Neural crest cell (in vitro differentiated cells): Measurements from ENCODE around the genes GAS2L3 and DRAM1.

DNA sequence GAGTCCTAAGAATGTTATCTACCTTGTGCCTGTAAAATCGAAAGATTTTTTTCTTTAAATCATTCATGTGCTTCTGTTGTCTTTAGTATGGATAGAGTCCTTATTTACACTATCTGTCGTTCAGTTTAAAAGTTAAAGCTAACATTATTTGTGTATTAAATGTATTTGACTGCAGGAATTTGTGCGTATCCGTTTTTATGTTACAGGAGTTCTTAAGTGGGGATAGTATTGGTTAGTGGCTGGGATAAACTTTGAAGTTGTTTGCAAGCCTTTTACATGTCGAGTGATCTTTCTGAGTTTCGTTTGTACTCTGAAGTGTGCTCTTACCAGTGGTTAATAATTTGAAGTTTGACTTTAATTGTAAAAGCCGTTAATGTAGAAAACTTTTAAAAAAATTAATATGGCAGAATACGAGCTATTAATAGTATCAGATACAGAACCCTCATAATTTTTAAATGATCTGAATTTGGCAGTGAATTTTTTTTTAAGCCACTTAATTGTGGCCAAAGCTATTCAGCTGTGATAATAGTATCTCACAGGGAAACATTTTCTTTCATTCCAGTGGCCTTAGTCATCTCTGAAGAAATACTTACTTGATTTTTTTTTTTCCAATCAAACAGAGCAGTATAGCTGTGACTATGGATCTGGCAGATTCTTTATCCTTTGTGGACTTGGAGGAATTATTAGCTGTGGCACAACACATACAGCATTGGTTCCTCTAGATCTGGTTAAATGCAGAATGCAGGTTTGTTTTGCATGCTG is 1.5 kb downstream of the SLC25A3 start:
- PRO-cap, result no peak

GRCh38 chr12:100304213-100304923 is 37.4 kb downstream of the SCYL2 start:
- PRO-cap, result no peak

DNA sequence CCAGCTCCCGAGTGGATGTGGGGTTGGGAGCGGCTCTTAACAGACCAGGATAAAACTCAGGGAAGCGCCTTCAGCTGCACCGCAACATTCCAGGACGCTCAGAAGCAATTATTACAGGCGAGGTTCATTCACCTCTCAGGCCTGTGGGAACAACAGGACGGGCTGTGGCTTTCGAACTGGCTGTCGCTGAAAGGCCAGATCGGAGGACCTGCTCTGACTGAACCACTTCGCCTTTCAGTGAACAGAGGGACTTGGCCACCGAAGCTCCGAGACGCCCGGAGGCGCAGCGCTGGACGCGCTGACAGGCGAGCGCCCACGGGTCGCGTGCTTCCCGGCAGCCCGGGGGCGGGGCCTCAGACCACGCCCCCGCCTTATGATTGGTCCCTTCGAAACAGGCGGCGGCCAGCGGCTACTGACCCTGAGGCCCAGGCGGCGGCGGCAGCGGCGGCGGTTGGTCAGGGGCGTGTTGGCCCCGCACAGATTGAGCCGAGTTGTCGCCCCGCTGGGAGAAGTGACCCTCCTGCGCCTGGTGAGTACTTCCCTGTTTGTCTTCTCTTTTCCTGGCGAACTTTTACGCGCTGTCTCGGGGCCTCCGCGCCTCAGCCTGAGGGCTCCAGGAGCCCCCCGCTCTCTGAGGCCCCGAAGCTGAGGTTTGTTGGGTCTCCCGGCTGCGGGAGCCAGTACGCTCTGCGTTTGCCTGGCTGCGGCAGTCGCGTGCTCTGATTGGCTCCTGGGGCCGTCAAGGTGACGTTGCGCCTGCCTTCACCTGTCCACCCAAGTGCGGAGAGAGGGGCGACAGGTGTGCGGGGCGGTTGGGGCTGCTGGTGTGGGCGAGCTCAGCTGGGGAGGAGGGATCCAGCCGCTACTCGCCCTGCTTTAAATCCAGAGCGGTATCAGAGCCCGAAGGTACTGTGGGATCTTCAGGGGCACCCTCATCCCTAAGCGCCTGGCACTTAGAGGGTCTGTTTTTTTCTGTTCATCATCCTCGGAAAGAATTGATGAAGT is at the start of gene GAS2L3:
GAS2L3 (plus strand) TSS at position 428 of the 1,005 bp plus-strand sequence.
- PRO-cap, result bidirectional peak, plus-strand start at position 428 of the sequence, minus-strand start at position 303 of the sequence; bidirectional peak, plus-strand start at position 566 of the sequence, minus-strand start at position 625 of the sequence

DNA sequence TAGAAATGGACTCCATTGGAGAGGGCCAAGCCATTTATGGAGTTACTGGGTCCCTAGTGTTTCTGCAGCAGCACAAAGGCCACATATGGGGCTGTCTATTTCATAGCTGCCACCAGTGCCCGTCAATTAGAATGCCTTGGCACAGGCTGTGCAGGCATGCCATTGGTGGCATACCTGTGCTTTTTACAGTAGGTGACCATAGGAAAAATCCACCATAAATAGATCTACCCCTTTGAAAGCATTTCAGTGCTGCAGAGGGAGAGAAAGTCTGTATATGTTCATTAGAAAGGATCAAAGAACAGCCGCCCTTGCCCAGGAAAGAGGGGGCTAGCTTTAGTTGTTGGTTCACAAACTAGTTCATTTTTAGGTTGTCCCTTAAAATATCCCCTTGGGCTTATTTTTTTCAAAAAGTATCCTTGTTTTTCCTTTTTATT is 13.2 kb downstream of the MYBPC1 start:
- PRO-cap, result no peak

GRCh38 chr12:101671317-101671877 is 26.0 kb upstream of the CHPT1 start:
- PRO-cap, result no peak

DNA sequence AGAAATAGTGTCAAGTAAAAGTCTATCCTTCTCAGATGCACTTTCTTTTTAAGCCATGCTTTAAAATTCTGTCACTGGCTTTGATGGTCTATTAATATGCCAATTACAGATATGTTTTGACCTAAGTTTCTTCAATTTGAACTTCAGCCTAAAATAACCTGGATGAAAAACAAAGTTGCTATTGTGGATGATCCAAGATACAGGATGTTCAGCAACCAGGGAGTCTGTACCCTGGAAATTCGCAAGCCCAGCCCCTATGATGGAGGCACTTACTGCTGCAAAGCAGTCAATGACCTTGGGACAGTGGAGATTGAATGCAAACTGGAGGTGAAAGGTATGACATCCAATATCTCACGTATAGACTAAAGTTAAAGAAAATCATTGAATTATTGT is 17.2 kb upstream of the CHPT1 start:
- PRO-cap, result no peak

GRCh38 chr12:101706670-101707460 is 9.4 kb downstream of the CHPT1 start:
- PRO-cap, result no peak

DNA sequence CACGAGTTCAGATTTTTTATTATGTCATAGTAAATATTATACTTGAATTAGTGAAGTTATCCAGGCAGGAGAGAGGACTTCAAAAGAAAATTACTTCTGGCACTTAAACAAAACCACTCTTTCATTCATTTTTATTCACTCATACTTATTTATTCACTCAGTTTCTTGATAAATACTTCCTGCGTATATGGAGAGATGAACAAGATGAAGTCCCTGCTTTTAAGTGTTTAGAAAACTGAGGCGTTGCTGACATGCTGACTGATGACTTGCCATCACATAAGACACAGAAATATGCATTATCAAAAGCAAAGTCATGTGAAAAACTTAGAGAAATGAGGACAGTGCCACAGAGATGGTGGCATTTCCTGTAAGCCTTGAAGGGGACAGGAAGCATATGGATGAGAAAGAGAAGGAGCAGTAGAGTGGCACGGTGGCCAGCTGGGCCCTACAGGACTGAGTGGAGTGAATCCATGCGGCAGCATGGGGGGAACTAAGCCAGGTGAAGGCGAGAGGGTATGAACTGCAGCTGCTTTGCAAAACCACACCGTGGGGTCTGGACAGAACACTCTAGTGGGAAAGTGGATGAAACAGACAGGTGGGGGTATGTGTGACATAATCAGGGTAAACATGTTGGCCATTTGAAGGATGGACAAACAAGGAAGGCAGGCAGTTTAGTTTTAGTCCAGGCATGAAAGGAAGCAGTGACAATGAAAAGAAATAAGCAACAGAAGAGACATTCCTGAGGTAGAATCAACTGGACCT is 10.3 kb upstream of the SYCP3 start:
- PRO-cap, result no peak

GRCh38 chr12:101877081-101877829 is at the start of gene DRAM1:
TSS of gene DRAM1 (plus strand) at chr12:101877580.
- PRO-cap, result bidirectional peak, plus-strand start at chr12:101877315, minus-strand start at chr12:101877202; bidirectional peak, plus-strand start at chr12:101877580, minus-strand start at chr12:101877426

DNA sequence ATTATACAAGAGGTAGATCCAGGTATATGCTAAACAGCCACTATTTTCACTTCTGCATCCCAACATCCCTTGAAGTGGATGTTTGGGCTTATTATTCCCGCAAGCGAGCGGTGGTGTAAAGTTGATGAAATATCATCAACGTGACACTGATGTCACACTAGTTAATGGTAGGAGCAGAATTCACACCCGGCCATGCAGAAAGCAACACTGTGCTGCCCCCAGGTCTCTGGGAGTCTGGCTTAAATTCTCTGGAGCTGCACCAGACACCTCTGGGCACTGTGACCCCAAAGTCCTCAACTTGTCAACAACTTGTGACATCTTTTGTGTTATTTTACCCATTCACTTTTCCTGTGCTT is 858 bp downstream of the DRAM1 start:
- PRO-cap, result no peak

- PRO-cap, result no peak
These were observed 31.0 kb downstream of the DRAM1 start for GRCh38 chr12:101908311-101908936.

- PRO-cap, result no peak
These were observed 47.2 kb downstream of the DRAM1 start for GRCh38 chr12:101924452-101925022.

DNA sequence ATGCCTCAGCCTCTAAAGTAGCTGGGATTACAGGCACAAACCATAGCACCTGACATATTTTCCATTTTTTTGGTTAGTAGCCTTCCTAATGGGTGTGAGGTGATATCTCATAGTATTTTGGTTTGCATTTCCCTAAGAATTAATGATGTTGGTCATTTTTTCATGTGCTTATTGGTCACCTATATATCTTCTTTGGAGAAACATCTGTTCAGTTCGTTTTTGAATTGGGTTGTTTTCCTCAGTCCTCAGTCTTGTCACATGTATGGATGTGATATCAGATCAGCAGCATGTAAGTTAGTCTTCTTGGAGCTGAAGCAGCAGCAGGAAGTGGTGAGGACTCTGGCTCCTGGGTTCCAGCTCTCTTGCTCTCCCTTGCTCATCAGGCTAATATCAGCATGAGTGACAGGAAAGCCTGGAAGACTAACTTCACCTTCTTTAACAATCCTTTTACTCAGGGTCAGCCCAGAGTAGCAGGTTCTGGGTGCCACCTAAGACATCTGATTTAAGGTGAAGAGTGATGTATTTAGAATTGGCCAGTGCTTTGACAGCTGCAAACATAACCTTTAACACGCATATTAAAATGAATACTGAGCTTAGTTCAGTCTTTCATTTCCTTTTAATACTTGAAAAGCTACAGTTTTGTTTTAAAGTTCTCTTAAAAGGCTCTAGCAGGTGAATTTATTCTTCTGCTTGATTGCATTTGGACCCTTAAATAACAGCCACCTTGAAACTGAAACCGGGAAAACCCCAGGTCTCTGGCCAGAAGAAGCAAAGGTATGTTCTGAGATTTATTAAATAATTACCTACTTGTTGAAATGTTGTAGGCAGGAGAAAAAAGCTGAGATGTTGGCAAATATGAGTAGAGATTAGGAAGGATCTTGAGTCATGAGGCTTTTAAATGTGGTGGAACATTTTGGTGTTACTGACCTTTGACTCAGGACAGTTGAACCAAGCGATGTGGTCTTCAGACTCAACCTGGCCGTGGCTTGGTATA is 54.3 kb downstream of the DRAM1 start:
- PRO-cap, result no peak

DNA sequence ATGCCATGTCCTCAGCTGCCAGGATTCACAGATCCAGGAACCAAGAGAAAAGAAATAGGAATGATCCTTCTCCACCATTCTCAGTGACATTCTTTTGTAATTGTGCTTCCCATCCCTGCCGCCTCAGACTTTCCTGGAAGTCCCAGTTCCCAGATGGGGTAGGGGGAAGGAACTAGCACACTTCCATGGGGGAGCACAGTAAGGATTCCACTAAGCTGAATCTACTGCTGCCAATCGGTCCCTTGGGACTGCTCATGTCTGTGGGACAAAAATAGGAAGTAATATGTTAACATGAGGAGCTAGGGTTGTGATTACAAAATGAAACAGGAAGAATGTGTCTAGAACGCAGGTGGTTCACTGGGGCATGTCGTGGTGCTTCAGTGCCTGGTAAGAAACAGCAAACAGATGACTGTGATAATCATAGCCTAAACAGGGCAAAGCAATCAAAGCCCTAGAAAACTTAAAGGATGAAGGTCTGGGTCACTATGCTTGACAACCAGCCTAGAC is 51.6 kb downstream of the WASHC3 start:
- PRO-cap, result no peak

GRCh38 chr12:102063064-102063589 is 1.3 kb upstream of the WASHC3 start:
- PRO-cap, result no peak

DNA sequence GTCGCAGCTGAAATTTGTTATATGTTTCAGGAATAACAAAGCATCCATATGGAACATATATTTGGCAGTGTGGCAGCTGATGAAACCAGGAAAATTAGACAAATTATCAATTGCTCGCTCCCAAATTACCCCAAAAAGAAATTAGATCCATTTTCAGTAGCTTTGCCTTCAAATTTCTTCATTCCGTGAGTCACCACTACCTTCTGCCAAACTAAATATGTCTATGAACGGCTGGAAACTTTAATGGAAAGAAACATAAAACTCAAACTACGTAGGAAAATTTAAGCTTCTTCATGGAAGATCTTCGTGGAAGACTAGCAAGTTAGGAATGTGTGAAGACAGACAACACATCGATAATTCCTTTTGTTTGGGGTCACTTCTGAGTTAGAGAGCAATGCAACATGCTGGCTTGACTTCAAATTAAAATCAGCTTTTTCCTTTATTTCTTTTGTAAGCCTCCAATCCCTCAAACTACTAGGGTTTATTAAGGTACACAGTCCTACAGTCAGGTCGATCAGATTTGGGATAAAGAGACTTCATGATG is 17.2 kb downstream of the IGF1 start:
- PRO-cap, result no peak

DNA sequence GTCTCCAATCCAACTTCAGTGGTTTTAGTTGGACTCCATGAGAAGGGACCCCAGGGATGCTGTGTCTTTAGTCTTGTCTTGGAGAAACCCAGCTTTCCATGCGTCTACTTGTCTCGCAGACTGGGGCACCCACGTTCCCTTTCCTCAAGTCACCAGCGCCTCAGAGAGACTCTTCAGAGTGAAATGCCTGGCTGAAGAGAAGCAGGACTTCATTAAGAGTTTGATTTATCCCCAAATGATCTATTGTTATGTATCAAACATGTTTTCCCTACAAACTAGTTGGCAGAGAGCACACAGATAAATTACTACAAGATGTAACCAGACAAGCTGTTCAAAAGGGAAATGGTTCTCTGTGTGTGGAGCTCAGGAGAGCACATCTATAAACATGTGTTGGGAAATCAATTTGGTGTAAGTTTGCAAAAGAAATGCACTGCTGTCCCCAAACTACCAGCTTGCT is 159.3 kb downstream of the PAH start:
- PRO-cap, result no peak

DNA sequence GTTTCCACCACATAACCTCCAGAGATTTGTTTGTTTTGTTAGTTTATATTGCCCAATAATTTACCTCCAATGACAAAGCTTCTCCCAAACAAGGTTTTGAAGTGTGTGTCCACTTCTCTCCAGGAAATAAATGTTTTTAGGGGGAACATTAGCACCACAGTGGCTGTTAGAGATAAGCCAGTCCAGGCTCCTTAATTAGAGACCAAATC is 215.3 kb downstream of the ASCL1 start:
- PRO-cap, result no peak

DNA sequence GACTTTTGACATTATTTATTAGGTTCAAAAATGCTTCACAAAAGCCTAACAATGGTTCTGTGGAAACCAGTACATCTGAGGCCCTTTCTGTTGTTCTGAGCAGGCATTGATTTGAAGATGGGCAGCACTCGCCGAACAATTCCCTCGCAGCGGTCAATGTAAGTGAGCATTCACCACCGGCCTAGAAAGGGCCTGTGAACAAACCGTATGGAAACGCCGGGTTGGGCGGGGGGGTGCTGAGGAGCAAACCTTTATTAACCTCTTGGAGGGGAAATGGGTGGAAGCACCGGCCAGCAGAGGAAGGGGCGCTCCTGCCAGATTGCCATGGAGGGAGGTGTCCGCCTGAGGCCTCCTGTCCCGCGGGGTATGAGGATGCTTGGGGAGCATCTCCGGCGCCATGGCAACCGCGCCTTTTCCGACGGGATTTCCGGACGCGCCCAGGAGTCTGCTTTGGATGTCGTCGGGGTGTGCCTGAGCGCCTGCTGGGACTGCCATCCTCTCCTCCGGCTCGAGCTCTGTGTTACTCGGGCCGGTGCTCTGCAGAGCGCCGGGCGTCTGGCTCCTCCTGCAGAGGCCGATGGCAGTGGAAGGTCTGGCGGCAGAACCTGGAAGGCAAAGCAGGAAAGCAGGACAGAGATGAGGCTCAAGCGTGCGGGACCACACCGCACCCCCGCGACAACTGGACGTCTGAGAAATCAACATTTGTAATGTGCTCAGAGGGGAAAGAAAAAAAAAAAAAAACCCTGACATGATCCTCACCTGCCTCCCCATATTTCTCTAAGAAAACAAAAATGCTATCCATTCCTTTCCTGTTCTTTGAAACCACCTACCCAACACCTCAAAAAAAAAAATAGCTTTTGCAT is 193.6 kb downstream of the C12orf42 start:
- PRO-cap, result bidirectional peak, plus-strand start at position 520 of the sequence, minus-strand start at position 517 of the sequence

- PRO-cap, result no peak
These were observed 11.6 kb upstream of the NT5DC3 start for GRCh38 chr12:103852466-103853150.